ENCODE results near the genes ZNF618 and AMBP.

- RRBS, 2 experiments, result no CpG with 5 or more reads among the region's 6 CpGs
These were observed 487 bp downstream of the RGS3 start for GRCh38 chr9:113463952-113464475.

DNA sequence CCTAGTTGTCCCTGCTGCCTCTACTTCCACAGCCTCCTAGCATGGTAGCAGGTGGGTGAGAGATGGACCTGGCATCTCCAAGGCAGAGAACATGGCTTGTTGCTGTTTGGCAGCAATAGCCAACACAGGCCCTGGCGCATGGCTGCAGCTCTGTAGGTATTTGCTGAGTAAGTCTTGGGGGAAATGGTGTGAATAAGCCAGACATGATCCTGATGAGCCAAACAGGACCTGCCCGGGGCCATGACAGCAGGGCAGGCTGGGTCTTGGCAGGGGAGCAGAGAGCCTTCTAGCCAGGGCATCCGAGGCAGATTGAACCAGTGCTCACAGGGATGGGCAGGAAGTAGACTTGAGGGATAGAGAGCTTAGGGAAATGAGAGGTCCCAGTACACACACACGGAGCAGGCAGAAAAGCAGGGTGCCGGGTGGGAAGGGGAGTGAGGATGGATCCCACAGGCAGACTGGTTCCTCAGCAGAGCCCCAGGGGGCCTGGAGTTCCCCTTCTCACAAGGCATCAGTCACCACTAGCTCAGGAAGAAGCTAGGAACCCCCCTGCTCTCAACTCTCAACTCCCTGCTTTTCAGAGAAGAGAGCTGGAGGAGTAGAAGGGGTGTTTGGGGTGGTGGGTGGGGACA, 111.0 kb downstream of the RGS3 start:
- RRBS, 2 experiments, result no CpG with 5 or more reads among the region's 5 CpGs

GRCh38 chr9:113622794-113623510, 159.4 kb downstream of the RGS3 start:
- RRBS, 2 experiments, result no CpG with 5 or more reads among the region's 8 CpGs

GRCh38 chr9:113705845-113706695, 170.0 kb upstream of the ZNF618 start:
- RRBS, 2 experiments, result no CpG with 5 or more reads among the region's 2 CpGs

- RRBS, 2 experiments, result no CpG with 5 or more reads among the region's 1 CpG
These were observed 8.0 kb upstream of the ZNF618 start for GRCh38 chr9:113868168-113868535.

- RRBS, 2 experiments, result under 1 to 2% methylated on average over 40 to 65 of the region's 122 CpGs
These were observed at the start of gene ZNF618 for GRCh38 chr9:113875630-113876635. ZNF618 (plus strand) TSS chr9:113876309.

DNA sequence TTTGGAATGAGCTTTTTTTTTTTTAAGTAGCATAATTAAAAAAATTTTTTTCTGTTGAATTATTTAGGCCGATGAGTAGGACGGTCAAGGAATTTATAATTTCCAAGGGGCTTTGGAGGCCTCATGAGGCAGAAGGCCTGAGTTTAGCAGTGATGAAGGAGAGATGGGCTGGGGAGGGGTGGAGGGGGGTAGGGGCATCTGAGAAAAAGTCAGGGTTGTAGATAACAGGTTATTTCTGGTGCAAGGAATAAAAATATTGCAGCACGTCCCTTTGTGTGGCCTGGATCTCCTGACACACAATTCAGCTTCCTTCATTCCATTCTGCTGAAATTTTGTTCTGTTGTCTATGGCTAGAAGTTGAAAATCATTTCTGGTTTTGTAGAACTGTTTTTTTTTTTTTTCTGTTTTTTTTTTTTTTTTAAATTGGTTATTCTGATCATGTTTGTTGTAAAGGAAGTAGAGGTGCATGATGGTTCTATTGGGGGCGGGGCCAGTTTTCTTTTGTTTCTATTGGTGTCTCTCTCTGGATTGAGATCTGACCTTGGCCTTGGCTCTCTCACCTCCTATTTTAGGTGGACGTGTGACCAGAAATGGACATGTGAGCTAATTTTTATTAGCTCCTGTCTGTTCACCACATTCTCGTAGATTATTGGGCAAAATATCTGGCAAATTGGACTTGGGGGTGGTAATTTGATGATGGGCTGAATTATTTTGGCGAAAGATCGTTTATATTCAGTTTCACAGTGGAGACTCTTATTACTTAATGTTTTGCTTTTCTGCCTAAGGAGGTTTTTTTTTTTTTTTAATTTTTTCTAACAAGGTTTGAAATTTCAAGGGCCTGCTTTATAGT, 3.1 kb downstream of the ZNF618 start:
- RRBS, 2 experiments, result no CpG with 5 or more reads among the region's 8 CpGs

DNA sequence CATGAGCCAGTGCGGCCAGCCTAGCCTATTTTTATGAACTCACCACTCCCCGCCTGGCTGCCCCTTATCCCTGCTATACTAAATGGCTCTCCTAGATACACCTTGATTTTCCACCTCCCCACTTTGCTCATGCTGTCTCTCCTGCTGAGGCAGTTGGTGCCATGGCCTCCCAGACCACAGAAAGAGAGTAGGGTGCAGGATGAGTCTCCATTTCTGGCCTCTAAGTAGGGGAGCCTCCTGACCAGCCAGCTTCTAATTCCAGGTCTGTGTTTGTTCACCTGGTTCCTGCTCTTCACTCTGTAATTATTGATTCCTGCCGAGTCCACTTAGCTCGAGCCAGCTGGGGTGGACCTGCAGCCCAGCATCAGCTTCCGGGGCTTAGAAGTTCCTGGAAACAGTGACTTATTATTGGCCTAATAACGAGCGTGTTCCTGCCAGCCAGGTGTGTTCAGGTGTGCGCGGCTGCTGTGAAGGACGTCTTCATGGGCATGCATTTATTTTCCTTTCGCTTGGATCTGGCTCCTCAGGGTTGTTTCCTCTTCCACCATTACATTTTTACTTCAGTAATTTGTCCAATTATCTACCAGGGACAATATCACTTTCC, 34.1 kb downstream of the ZNF618 start:
- RRBS, 2 experiments, result no CpG with 5 or more reads among the region's 11 CpGs

DNA sequence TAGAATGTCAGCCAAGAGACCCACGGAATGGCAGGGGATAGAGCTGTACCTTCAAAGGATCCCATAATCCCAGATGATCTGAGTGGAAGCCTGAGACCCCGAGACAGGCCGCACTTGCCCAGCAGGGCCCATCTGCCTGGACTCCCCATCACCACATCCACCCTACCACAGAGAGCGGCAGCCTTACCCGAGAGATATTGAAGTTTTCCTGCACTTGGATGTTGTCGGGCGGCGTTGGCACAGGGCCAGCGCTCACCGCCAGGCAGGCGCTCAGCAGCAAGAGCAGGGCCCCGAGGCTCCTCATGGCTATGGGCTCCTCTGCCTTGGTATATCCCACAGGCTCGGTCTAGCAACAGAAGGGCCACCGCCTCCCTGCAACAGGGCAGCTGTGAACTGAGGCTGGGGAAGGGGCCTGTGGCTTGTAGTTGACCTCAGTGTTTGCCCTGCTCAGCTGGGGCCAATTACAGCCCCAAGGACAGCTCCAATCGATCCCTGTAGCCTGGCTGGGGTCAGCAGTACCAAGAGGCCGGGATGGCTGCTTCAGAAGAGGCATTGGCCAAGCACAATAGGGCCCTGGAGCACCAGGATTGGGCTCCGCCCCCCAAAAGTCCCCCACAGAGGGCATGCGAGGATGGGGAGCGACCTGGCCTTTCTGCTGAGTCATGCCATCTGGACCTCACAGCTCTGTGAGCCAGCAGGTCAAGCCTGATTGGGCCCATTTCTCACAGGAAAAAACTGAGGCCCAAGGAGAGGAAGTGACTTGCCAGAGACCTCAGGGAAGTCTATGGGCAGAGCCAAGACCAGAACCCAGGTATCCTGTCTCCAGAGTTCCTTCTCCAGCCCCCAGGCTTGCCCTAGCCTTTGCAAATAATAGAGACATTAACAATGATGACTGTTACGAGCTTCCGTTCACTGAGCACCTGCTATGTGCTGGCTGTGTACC, at the start of gene AMBP:
Gene AMBP, minus strand, starts transcription at position 395 of the 943 bp plus-strand sequence.
- RRBS, 2 experiments, result no CpG with 5 or more reads among the region's 21 CpGs

GRCh38 chr9:114097993-114099184, 703 bp downstream of the KIF12 start:
- RRBS, 2 experiments, result 3 to 4% methylated on average over 22 to 29 of the region's 97 CpGs

GRCh38 chr9:114163266-114164173, 8.2 kb downstream of the COL27A1 start:
- RRBS, 2 experiments, result 24 to 68% methylated on average over 3 of the region's 17 CpGs

DNA sequence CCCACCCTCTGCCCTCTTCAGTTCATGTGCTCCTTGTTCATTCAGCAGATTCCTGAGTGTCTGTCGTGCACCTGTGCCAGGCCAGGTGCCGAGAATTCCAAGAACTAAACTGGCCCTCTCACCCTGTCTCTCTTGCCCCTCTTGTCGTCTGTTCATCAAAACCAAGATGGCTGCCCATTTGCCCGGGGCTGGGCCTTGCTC, 65.6 kb upstream of the ORM1 start:
- RRBS, 2 experiments, result no CpG with 5 or more reads among the region's 4 CpGs

DNA sequence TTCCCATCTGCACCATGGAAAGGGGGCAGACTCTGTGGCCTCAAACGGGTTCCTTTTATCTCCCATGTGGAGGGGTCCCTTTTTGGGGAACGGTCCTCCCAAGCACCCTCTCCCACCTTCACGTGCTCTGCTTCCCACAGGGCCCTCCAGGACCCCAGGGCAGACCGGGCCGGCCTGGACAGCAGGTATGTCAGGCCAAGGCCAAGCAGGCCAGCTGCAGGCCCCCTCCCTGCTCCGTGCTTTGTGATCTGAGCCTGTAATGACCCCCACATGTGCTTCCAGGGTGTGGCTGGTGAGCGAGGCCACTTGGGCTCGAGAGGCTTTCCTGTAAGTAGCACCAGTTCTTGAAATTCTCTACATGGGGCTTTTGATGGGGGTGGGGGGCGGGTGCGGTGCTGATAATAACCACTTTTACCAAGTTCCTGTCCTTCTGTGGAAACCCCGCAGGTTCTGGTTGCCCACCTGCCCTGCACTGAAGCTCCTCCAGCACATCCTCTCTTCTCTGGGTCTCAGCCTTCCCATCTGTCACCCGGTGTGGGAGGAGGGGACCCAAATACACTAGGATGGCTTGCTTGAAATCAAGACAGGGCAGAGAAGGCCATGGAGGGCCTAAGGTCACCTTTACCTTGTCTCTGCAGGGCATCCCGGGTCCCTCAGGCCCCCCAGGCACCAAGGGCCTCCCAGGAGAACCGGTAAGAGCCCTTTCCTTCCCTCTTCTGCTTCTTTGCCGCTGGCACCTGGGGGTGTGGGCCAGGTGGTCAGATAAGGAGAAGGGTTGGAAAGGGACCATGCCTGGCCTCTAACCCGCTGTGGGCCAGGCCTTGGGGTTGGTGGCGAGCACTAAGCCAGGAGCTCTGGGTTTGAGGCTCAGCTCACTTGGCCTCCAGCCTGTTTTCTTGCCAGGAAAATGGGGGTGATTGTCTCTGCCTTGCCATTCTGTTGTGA, 57.8 kb upstream of the ORM1 start:
- RRBS, 2 experiments, result 94 to 95% methylated on average over 2 to 3 of the region's 17 CpGs

GRCh38 chr9:114281313-114282314, 41.3 kb upstream of the ORM1 start:
- RRBS, 2 experiments, result no CpG with 5 or more reads among the region's 19 CpGs

- RRBS, 2 experiments, result no CpG with 5 or more reads among the region's 5 CpGs
These were observed 5.6 kb downstream of the ORM2 start for GRCh38 chr9:114335214-114335661.

- RRBS, 2 experiments, result 66% methylated on average over 2 of the region's 10 CpGs; no CpG with 5 or more reads in 1 of the 2 experiments
These were observed 15.9 kb downstream of the AKNA start for GRCh38 chr9:114371765-114372330.

GRCh38 chr9:114383365-114384211, 4.2 kb downstream of the AKNA start:
- RRBS, 2 experiments, result no CpG with 5 or more reads among the region's 9 CpGs

DNA sequence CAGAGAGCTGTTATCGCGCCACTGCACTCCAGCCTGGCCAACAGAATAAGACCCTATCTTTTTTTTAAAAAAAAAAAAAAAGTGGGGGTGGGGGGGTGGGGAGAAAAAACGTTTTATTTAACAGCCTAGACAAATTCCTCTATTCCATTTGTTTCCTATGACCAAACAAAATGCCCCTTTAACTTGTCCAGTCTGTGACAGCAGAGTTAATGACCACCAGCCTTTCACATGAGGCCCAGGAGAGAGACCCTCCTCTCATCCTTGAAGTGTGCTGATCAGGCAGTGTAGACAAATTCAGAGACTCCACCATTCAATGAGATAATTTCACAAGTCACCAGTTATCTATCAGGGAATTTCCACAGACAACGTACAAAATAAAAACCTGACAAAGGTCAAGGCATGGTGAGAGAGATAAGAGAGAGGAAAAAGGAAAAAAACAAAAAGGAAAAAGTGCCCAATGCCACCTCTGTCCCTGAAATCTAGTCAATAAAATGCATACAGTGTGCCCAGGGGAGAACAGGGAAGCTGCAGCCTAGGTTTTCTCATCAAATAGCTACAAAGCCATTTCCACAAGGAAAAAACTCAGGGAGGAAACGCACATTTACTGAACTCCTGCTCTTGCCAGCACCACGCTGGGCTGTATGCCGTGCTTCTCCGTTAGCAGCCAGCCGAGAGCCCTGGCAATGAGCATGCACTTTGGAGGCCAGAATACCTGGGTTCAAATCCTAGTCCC, 11.8 kb downstream of the WHRN start:
- RRBS, 2 experiments, result no CpG with 5 or more reads among the region's 9 CpGs

GRCh38 chr9:114503522-114504103, 1.7 kb downstream of the WHRN start:
- RRBS, 2 experiments, result no CpG with 5 or more reads among the region's 4 CpGs

DNA sequence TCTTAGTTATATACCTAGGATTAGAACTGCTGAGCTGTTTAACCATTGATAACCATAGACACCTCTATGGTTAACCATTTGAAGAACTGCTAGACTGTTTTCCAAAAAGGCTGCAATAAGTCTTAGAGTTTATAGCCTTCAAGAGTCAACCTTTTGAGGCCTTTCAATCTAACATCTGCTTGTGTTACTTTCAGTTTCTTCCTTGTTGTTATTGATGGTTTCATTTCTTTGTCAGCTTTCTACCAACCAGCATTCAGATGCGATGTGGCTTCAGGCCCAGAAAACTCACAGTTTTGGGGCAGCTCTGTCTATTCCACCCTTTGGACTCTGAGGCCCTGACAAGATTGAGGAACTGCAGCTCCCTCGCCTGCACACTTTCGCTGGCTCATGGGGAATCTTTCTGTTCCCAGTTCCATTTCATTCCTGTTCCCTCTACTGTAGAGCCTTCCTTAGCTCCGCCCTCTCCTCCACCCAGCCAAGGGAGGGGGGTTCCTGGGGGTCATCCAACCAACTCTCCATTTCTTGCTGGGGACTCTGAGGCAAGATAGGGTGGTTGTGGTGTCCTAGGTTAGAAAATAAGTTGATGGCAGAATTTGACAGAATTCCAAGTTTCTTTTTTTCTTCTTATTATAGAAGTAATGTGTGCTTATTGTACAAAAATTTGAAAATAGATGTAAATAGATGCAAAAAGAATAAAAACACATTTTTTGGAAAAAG, 13.4 kb upstream of the WHRN start:
- RRBS, 2 experiments, result no CpG with 5 or more reads among the region's 4 CpGs

All from NT2/D1 (cell line).